ENCODE measurements around the gene MRAP2.

DNA sequence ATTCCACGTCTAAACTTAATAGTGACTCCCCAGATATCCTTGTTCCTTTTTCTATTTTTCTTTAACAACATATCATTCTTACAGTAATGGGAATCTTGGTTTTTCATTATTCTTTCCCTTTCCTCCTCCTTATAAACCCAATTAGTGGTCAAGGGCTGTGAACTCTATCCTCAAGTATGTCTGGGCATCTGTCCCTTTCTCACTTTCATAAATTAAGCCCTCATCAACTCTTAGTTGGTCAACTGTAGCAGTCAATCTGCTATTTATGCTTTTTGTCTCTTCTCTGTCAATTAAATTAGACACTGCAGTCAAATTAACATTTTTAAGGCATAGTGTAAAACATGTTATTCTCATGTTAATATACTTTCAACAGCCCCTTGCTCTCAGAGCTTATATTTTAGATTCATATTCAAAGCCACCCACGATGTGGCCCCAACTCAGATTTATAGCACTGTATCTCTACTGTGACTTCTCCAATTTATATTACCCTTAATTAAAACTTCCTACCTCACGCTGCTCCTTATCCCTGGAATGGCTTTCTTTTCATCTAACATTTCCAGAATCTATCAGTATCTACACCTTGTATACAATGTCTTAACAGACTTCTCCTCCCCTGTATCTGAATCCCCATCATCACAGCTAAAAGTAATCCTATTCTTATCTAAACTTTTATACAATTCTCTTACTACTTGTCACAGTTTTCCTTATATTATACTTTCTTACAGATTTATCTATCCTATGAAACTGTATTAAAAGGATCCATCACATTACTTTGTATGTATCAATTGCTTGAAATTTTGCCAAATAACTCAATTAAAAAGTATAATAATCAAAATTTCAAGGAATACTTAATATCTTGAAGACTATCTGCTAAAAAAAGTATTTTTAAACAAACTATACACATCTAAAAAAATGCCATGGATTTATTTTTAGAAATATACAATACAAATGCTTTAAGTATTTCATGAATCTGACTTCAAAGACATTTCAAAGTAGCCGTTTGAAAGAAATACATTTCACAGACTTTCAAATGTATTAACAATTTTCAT lies 89.1 kb downstream of the IRAK1BP1 start:
- PRO-cap: no peak

GRCh38 chr6:79041254-79041919 lies 36.7 kb downstream of the PHIP start:
- PRO-cap: no peak

DNA sequence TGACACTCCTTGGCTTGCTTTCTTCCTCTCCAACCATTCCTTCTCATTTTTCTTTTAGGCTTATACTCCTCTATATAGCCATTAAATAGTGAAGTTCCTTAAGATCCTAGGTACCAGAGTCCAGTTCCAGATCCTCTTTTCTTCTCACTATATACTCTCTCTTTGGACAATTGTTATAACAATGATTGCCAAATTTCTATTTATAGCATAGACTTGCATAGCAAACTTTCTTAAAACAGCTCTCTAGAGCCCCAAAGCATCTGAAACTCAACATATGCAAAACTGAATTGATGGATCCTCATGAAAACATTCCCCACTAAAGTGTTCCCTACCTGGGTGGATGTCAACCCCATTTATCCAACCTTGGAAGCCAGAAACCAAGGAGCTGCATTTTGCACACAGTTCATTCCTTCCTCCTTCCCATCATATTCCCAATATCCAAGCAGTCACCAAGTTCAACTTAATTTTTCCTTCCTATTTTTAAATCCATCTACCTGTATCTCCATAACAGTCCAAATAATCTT lies 13.4 kb downstream of the PHIP start:
- PRO-cap: no peak

- PRO-cap: no peak
Observed at GRCh38 chr6:79079794-79080098, 1.7 kb upstream of the PHIP start.

- PRO-cap: no peak
Observed at GRCh38 chr6:80163508-80164364, 57.3 kb downstream of the BCKDHB start.

DNA sequence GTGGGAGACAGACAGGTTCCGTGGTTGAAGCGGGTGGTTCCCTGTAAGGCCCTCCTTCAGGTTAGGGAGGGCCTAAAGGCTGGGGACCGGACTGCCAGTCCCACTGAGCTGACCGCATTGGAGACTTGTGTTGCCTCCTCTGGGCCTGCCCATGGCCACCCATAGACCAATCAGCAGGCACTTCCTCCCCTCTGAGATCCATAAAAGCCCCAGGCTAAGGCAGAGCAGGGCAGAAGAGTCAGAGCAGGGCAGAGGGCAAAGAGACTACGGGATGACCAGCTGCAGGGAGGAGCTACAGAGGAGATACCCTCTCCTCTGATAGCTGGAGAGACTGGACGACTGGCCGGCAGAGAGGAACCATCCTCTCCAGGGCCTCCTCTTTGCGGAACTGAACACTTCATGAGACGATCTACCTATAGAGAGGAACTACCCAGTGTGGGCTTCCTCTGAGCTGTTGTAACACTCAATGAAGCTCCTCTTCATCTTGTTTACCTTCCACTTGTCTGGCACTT lies 537.3 kb downstream of the TENT5A start:
- PRO-cap: no peak

GRCh38 chr6:81774424-81774923 lies 22.0 kb upstream of the TENT5A start:
- PRO-cap: no peak

DNA sequence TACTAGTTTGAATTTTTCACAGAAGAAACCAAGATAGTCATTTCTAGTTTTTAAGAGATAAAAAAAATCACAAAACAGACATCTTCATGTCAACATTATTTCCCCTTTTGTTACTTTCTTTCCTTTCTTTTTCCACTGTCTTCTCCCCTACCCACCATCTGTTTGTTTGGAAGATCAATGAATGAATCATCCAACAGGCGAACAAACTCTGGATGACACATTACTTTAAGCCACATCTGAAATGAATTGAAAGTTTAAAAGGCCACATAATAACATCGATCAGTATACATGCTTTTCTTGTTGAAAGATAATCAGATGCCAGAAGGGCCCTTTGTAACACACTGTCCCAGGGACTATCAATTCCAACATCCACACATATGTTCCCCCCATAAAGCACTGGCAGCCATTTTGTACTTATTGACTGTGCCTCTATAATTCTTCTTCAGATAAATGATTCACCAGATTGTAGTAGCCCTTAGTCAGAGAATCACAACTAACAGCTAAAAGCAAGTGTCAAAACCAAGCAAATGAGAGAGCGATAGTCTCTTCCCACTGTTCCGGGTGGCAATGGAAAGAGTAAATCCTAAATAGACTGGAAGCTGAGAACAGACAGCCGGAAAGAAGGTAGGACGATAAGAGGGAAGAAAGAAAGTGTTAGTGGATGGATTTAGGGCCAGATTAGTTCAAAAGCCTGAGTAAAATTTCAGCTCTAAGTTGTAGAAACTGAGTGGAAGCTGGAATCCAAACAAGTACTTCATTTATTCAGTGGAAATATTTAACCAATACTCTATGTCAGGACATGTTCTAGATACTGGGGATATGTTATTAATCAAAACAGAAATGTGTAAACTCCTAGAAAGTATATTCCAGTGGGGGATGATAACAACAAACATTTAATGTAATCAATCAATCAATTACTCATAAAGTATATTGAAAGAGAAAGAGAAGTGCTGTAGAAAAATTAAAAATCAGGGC lies 185.0 kb upstream of the TENT5A start:
- PRO-cap: no peak

DNA sequence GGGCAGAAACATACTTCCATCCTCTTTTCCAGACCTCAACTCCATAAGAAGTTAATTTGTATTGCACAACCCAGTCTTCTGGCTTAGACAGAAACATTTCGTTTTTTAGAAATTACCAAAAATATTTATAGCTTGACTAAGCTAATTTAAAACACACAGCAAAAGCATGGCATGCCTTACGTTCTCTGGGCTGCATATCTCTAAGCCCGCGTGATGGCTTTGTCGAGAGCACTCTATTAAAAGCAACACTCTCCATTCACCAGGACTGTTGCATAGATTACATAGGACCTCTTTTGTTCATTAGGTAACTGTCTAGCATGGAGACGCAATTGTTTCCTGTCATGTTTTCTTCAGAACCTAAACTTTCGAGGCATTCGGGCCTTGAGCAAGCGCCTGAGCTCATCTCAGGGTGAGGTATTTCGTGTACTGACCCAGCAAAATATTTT lies 104.5 kb downstream of the IBTK start:
- PRO-cap: no peak

DNA sequence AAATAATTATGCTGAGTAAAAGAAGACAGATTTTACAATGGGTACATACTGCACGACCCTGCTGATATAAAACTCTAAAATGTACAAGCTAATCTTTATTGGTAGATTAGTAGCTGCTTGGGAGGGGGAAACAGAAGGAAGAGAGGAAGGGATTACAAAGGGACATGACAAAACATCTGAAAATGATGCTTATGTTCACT lies 66.2 kb downstream of the IBTK start:
- PRO-cap: no peak

DNA sequence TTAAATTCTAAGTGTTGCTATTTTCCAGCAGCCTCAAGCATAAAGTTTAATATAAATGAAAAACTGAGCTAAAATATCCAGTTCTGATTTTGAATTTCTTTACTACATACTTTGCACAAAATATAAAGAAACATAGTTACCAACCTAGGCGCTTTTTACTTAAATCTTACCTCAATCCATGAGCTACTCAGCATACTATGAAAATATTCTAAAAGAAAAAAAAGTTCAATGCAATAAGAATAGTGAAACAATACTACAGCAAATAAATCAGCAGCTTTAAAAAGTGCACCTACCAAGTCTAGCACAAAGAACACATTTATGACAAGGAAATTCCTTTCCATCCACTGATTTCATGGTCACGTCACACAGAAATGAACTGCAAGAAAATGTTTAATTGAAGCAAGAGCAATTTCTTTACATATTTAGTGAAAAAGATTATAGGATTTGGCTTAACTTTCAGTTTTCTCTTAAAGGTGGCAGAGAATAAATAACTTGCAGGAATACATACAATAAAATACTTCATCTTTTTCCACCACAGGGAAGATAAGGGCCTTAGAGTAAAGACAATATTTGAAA lies 36.3 kb downstream of the IBTK start:
- PRO-cap: no peak

GRCh38 chr6:82363957-82364990 lies 657 bp downstream of the TPBG start:
- PRO-cap: unidirectional peak, minus-strand start at chr6:82364741

GRCh38 chr6:83071091-83072064 lies 3.9 kb downstream of the DOP1A start:
- PRO-cap: no peak

DNA sequence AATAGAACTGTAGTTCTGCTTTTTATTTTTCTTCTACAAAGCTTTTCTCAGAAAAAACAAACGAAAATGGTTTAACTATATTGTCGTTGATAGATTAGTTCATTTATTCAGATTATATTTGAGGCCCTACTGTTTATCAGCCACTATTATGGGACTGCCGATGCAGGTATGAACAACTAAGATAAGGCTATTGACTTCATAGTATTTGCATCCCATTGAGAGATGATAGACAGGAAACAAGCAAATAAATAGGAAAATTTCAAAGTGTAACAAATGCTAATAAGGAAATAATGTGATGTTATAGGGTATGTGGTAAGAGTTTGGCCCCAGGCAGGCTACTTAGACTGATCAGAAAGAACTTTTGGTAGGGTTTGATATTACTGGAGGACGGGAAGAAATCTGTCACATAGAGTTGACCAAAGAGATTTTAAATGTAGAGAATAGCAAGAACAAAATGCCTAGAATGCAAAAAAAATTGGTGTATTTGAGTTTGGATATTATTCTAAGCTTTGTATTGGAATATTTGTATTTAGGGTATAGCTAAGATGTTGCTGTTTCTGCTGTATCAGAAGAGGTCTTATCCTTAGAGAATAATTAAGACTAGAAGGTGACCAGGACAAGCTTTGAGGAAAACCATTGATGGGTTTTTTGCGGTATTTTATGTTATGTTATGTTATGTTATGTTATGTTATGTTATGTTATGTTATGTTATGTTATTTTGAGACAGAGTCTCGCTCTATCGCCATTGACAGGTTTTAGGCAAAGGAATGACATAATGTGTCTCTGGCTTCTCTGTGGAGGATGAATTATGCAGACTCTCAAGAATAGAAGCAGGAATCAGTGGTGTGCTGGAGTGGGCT lies 17.9 kb downstream of the DOP1A start:
- PRO-cap: no peak

- PRO-cap: no peak
Observed at GRCh38 chr6:83993029-83993419, 40.5 kb upstream of the MRAP2 start.

DNA sequence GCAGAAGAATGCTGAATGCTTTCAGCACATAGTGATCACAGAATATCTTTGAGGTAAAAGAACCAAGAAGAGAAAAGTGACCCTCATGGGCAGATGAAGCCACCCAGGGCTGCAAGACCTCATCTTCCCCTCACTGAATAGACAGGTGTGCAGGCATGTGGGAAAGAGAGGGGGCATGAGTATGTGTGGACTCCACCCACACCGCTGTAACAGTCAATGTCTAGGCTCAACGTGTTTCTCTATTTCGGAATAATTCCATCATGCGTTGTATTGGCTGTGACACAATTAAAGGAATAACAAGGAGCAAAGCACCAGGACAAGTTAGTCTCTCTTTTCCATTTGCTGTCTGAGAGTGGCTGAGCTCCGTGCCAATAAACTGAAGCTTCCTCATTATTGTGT lies 7.2 kb upstream of the MRAP2 start:
- PRO-cap: no peak

GRCh38 chr6:84033487-84033993 lies at the start of gene MRAP2:
Gene MRAP2, plus strand, starts transcription at chr6:84033772.
- PRO-cap: no peak

DNA sequence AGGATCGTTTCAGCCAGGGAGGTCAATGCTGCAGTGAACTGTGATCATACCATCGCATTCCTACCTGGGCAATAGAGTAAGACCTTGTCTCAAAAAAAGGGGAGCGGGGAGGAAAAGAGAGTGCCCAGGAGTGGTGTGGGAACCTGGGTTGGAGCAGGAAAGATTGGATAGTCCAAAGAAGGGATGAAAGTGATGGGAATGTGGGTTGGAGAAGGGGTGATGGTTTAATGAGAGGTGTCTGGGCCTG lies 18.0 kb downstream of the MRAP2 start:
- PRO-cap: no peak

DNA sequence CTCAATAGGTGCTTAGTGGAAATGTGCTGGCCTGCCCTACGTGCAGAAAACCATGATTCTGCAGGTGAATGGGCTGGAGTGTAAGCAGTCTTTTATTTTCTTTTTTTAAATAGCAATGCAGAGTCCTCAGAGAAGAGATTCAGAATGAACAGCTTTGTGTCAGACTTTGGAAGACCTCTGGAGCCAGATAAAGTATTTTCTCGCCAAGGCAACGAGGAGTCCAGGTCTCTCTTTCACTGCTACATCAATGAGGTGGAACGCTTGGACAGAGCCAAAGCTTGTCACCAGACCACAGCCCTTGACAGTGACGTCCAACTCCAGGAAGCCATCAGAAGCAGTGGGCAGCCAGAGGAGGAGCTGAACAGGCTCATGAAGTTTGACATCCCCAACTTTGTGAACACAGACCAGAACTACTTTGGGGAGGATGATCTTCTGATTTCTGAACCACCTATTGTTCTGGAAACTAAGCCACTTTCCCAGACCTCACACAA lies 55.5 kb downstream of the MRAP2 start:
- PRO-cap: no peak

DNA sequence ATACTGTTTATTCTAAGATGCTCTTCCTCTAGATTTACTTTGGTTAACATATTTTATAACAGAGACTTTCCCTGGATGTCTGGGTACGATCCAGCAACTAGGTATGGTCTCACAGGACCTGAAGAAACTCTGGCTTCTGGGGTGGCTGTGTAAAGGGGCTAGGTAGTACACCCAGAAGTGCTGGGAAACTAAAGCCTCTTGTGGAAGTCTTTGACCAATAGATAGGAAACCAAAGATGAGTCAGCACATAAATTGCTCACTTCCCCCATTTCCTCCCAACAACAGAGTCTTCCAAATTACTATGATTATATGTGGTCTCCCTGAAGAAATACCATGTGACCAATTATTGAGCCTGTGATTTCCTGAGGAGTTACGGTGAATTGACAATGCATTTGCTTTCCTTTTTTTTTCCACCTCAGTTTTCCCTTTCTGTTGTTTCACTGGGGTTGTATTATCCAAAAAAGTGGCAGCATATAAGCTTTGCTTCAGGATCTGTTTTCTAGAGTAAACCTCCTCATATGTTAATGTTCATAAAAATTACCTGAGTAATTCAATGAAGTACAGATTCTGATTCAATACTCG lies 26.9 kb upstream of the TBX18 start:
- PRO-cap: no peak

All from sternocleidomastoid (tissue), 1 donor.